Subcutaneous preadipocyte (primary cell): ENCODE data around the gene SYN3.

- CAGE, long polyA plus RNA = no peak
These were observed 46.8 kb upstream of the TIMP3 start for GRCh38 chr22:32754673-32755156.

DNA sequence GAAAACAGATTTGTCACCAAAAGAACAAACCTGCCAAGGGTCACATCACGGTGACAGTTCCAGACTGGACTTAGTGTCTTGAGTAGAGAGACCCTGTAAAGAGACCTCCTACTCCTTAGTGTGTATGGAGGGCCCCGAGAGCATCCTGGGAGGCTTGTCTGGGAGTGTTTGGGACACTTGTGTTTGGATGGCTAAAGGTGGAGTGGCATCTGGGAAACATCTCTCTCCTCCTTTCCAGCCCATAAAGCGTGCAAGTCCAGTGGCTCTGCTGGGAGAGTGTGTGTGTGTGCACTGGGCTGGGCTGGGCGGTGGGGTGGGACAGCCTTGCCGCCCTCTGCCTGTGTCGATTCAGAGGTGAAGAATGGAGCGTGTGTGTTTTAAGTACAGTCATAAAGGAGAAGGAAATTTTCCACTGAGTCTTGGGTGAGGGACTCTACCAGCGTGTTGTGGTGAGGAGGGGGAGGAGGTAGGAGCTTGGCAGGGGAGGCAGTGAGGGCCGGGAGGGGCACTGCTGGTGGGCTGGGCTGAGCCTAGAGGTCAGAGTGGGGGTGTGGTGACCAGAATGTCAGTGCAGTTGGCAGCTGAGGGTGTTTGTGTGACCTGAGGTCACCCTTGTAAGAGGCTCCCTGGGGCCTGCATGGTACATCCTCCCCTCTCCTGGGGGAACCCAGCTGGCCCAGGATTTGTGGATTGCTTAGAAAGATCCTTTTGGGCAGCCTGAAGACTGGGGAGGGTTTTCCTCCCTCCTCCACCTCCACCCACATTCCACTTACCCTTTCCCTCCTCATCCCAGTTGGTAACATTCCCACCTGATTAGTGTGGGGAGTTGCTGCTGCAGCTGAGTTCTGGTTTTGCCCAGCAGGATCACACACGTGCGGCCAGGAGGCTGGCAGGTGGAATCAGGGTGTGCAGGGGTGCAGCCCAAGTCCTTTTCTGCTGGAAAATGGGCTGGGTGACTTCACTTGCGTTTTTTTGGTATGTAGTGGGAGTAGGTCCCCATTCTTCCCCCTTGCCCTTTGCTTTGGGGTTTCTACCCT, 1.7 kb downstream of the TIMP3 start:
- CAGE, long polyA plus RNA = no peak

DNA sequence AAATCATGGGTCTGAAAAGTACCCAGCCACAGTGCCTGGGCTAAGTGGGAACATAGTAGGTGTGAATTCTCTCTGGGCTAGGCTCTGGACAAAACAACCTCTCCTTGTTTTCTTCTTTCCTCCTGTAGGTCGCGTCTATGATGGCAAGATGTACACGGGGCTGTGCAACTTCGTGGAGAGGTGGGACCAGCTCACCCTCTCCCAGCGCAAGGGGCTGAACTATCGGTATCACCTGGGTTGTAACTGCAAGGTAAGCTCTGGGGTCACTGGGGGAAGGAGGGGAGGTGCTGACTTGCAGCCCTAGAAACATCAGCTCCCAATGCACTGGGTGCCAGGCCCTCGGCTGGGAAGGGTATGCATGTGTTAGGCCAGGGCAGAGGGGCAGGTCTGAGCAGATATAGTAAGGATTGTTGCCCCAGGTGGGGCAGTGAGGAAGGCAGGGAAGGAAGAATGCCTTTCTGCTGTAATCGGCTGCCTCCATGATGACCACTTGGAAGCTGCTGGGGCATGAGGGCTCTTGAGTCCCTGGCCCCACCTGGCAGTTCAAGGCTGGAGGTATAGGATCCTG, 56.5 kb downstream of the TIMP3 start:
- CAGE, long polyA plus RNA = no peak

GRCh38 chr22:32860158-32860546, 58.6 kb downstream of the TIMP3 start:
- CAGE, long polyA plus RNA = no peak

- CAGE, long polyA plus RNA = no peak
These were observed 71.0 kb downstream of the SYN3 start for GRCh38 chr22:32986867-32987843.

- CAGE, long polyA plus RNA = no peak
These were observed at the start of gene SYN3 for GRCh38 chr22:33057447-33058816. TSS of gene SYN3 (minus strand) at chr22:33058381.

DNA sequence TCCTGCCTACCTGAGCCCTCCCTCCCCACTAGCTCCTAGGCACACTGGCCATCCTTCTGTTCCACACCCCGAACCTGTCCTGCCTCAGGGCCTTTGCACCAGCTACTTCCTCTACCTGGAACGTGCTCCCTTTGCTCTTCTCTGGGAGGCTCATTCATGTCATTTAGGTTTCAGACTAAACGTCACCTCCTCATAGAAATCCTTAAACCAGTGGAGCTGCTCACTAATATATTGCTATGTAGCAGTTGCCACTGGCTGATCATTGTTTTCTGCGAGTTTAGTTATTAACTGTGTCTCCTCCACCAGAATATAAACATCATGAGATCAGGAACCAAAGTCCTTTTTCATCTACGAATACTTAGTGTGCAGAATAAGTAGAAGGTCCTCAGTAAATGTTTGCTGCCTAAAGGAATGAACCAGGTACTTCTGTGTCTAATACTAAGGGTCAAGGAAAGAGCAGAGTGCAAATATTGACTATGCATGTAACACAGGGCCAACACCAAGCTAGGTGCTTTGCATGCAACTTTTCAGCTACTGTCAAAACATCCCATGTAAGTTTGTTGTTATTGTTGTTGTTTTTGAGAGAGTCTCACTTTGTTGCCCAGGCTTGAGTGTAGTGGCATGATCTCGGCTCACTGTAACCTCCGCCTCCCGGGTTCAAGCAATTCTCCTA, 277.6 kb upstream of the SYN3 start:
- CAGE, long polyA plus RNA = no peak

- CAGE, long polyA plus RNA = no peak
These were observed 323.8 kb upstream of the SYN3 start for GRCh38 chr22:33381779-33382513.

DNA sequence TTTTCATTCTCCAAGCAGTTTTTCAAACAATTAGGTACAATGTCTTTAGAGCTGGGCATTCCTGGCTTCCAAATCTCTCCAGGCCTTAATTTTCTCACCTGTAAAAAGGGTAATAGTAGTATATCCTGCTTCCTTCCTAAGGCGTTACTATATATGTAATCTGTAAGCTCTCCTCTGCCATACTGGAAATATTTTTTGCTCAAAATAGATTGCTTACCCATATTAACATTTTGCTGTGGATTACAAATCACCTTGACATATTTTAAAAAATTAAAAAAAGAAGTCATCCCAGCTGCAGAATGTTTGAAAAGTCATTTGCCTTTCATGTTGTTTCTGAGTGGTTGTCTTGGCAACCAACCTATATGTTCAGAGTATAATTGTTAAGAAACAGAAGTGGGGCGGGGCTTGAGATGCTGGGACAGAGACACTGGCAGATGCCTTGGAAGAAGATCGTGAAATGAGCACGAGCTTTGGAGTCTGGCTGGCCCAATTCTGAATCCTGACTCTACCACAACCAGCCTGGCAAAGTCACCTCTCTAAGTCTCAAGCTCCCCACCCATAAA, 348.3 kb downstream of the LARGE1 start:
- CAGE, long polyA plus RNA = no peak

GRCh38 chr22:33614264-33614706, 306.0 kb downstream of the LARGE1 start:
- CAGE, long polyA plus RNA = no peak

- CAGE, long polyA plus RNA = no peak
These were observed 159.1 kb downstream of the LARGE1 start for GRCh38 chr22:33761225-33761599.

GRCh38 chr22:33873756-33874489, 46.4 kb downstream of the LARGE1 start:
- CAGE, long polyA plus RNA = no peak

DNA sequence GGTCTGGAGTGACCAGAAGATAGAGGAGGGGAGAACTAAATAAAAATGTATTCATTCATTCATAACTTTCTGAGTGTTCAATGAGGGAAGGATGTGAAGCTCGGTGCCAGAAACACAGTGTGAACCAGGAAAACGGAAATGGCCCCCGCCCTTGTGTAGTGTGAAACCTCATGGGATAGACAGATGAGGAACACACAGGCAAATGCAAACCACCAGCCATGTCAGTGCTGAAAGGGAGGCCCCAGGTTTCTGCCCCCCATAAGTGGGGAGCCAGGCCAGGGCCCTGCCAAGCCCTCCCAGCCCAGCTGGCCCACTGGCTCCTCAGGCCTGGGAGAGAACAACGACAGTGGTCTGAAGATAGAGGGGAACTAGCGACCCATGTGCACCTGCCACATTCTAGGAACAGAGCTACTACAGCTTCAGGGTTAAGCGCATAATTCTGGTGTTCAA, 30.5 kb downstream of the LARGE1 start:
- CAGE, long polyA plus RNA = no peak

- CAGE, long polyA plus RNA = no peak
These were observed 19.2 kb downstream of the LARGE1 start for GRCh38 chr22:33901136-33901490.

GRCh38 chr22:33922239-33923172, 2.2 kb upstream of the LARGE1 start:
- CAGE, long polyA plus RNA = no peak

- CAGE, long polyA plus RNA = no peak
These were observed 27.9 kb upstream of the LARGE1 start for GRCh38 chr22:33948088-33948640.

GRCh38 chr22:35103698-35104089, 37.7 kb downstream of the ISX start:
- CAGE, long polyA plus RNA = no peak

DNA sequence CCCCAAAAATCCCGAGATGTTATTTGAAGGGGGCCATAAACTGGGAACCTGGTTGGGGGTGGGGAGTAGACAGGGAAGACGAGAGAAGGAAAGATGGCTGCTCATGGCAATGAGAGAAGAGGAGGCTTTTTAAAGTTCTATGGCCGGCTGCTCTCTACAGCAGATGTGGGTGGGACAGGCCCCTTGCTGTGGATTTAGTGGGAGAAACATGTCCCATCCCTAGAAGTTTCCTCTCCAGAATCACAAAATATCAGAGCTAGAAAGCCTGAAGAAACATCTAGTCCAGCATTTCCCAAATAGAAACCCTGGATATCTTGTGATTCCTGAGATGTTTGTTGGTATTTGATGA, 38.1 kb downstream of the ISX start:
- CAGE, long polyA plus RNA = no peak

GRCh38 chr22:35318770-35319423, 19.2 kb downstream of the TOM1 start:
- CAGE, long polyA plus RNA = no peak

DNA sequence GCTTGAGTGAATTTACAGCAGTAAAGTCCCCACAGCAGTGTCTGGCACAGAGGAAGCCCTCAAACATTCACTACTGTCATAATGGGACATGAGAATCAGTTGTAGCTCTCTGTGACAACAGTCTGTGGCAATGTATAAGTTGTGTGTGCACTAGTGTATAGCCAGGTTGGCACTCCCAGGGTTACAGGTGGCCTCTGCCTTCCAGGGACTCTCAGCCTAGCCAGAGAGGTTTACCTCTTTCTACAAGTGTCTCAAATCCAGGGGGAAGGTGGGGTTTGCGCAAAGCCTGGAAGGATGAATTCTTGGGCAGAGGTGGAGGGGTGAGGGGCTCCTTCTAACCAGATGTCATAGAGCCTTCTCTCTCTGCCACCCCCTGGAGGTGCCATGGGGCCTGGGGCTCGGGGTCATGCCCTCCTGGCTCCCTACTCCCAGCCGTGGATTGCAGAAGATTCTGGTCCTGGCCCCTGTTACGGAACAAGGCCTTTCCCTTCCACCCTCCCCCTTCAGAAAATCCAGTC, 6.6 kb downstream of the HMOX1 start:
- CAGE, long polyA plus RNA = no peak